Caco-2 (cell line): ENCODE measurements around a stretch of chr17.

GRCh38 chr17:78114834-78115369 lies 13.7 kb downstream of the TMC6 start:
- PRO-cap, result no peak
- RRBS, result no CpG with 5 or more reads among the region's 18 CpGs

- PRO-cap, result no peak
- RRBS, result no CpG with 5 or more reads among the region's 27 CpGs
Observed at GRCh38 chr17:78125112-78125654, 3.4 kb downstream of the TMC6 start.

- PRO-cap, result no peak
- RRBS, result 85% methylated on average over 15 of the region's 36 CpGs
Observed at GRCh38 chr17:78131466-78131875, 900 bp downstream of the TMC8 start.

DNA sequence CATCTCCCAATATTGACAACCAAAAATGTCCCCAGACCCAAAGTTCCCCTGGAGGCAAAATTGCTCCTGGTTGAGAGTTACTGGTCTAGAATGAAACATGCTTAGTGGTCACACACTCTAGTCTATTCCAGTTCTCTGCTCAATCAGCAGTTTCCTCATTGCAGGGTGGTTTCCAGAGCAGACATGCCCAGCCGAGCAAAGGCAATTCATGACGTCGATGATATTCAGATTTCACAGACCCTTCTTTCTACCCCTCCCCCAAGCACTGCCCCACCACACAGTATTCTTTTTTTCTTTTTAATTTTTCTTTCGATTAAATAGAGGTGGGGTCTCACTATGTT lies 9.0 kb downstream of the C17orf99 start:
- PRO-cap, result no peak
- RRBS, result no CpG with 5 or more reads among the region's 4 CpGs

DNA sequence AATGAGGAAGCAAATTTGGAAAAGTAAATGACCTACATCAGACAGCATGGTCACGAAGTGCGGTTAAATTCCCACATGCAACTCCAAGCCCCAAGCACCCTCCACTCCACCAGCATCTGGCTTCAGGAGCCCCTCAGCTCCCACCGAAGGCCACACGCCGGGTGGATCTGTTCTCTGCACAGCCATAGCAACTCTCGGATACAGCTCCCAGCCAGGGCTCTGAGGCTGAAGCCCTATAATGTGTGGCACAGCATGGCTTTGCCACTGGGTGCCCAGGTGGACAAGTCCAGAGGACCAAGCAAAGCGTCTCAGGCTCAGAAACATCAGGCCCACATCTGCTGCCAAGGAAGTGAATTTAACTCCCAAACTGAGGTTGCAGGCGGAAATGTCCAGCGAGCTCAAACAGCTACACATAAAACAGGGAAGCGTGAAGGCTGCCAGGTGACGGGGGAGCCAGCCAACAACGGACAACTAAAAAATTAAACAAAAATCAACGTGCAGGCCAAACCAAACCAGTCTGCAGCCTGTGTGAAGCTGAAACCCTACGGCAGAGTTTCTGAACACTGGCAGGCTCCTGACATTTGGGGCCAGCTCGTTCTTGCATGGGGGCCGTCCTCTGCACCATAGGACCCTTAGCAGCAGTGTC lies 2.6 kb downstream of the TK1 start:
- PRO-cap, result no peak
- RRBS, result no CpG with 5 or more reads among the region's 16 CpGs

DNA sequence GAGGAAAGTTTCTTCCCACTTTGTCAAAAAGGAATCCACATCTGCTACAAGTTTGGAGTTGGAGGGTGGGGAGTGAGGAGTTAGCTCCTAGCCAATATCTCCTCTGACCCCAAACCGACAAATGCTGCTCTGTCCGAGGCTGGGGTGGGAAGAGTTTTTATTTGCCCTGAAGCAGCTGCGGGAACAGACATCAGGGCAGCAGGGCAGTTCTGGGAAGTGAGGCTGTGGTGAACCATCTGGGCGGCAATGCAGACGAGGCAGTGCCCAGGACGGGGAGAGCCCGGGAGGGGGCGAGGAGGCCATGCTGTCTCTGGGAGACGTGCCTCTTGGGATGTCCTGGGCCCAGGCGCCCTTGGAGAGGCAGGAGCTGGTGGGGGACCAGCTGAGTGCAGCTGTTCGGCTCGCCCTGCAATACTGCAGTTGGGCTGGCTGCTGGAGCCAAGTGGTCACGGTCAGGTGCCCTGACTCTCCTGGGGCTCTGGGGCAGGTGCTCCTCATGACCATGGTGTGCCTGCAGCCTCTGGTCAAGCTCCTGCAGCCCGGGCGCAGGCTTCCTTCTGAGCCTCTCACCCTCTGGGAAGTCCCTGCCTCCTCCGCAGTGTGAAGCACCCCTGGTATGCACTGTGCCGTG lies 6.4 kb upstream of the SOCS3 start:
- PRO-cap, result no peak
- RRBS, result no CpG with 5 or more reads among the region's 17 CpGs

GRCh38 chr17:78411134-78411931 lies 32.9 kb downstream of the PGS1 start:
- PRO-cap, result bidirectional peak, plus-strand start at chr17:78411815, minus-strand start at chr17:78411655
- RRBS, result no CpG with 5 or more reads among the region's 21 CpGs

GRCh38 chr17:78415989-78416731 lies 37.7 kb downstream of the PGS1 start:
- PRO-cap, result no peak
- RRBS, result no CpG with 5 or more reads among the region's 12 CpGs

DNA sequence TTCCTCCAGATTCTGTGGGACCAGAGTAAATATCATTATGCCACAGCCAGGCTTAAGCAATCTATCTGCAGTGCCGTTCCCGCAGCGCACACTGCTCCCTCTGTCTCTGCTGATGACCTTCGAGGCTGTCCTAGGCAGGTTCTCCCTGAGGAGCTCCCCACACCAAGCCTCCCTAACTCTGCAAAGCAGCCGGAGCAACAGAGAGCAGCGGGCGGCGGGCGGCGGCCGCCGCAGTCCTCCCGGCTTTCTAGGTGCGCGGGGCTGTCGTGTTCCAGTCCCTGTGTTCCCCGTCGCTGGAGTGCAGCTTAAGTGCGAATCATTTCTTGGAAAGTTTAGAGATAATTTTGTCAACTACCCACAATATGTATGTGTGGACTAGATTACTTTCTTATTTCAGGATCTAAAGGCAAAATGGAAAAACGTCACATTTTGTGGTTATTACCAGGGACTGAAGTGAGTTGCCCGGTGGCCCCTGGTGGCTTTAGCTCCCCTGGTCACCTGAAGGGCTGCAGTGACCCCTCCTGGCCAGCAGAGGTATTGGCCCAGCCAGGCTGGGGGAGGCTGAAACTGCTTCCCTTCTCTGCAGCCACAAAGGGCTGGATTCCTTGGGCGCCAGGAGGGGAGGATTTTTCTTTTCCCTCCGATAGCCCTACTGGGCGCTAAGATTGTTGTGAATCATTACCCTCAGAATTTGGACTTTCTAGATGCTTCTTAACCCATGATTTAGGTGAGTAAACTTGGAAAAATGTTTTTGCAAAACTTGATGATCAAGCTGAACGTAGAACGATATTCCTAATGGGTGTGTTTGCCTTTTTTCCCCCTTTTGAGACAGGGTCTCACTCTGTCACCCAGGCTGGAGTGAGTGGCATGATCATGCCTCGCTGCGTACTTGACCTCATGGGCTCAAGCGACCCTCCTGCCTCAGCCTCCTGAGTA lies 43.5 kb downstream of the PGS1 start:
- PRO-cap, result bidirectional peak, plus-strand start at position 112 of the sequence, minus-strand start outside the sequence; unidirectional peak, minus-strand start at position 455 of the sequence
- RRBS, result 6% methylated on average over 9 of the region's 29 CpGs

- PRO-cap, result no peak
- RRBS, result no CpG with 5 or more reads among the region's 10 CpGs
Observed at GRCh38 chr17:78631515-78632228, 54.5 kb upstream of the DNAH17 start.

DNA sequence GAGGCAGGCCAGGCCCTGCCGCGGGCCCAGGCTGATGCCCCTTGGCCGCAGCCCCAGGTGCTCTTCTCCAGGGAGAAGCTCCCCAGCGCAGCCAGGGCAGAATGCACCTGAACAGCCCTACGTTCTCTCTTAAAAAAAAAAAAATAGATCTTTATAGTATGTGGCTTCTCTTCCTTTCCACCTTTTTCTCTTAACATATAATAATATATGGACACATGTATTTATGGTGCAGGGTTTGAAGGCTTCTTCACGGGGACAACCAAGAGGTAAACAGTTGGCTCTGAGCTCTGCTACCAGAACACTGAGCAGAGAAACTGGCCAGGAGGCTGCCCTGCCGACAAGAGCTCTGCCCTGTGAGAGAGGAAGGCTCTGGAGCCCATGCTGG lies 98.3 kb upstream of the DNAH17 start:
- PRO-cap, result no peak
- RRBS, result no CpG with 5 or more reads among the region's 7 CpGs

DNA sequence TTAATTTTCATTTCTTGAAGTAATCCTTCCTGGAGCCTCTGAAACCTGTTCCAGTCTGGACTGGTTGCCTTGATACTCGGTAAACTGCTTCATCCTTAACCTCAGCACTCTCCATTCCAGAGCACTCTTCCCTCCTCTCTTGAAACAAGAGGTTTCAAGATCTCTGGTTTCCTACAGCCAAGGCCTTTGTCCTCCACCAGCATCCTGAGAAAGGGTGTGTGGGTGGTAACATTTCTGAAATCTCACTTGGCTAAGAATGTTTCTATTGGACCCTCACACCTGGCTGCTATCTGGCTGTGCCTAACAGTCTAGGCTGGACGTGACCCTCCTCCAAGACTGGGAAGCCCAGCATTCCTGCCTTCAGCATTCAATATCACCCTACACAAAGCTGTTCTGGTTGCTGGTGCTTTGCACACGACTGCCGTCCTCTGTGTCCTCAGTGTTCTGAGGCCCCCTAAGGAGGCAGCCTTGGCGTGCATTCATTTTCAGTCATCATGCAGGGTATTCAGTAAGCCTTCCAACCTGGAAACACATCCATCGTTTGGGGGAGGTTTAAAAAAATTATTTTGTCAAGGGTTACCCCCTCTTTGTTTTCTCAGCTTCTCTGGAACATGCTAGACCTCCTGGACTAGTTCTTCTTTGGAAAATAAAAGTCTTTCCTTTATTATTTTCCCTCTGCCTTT lies 99.6 kb downstream of the CYTH1 start:
- PRO-cap, result no peak
- RRBS, result no CpG with 5 or more reads among the region's 6 CpGs

DNA sequence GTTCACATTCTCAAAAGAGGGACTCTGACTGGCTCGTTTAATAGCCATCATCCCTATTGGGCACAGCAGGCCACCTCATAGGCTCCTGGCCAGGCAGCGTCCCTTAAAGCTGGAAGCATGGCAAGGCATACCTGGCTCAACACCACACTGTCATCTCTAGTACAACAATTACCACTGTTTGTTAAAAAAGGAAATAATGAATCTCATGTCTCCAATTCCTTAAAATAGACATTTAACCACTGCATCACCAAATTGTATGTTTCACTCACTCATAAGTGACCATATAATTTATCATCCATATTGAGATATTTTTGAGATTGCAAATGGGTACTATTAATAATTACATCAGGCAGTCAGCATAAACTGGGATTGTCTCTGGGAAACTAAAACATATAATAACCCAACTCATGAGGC lies 41.6 kb downstream of the CYTH1 start:
- PRO-cap, result no peak
- RRBS, result no CpG with 5 or more reads among the region's 2 CpGs

DNA sequence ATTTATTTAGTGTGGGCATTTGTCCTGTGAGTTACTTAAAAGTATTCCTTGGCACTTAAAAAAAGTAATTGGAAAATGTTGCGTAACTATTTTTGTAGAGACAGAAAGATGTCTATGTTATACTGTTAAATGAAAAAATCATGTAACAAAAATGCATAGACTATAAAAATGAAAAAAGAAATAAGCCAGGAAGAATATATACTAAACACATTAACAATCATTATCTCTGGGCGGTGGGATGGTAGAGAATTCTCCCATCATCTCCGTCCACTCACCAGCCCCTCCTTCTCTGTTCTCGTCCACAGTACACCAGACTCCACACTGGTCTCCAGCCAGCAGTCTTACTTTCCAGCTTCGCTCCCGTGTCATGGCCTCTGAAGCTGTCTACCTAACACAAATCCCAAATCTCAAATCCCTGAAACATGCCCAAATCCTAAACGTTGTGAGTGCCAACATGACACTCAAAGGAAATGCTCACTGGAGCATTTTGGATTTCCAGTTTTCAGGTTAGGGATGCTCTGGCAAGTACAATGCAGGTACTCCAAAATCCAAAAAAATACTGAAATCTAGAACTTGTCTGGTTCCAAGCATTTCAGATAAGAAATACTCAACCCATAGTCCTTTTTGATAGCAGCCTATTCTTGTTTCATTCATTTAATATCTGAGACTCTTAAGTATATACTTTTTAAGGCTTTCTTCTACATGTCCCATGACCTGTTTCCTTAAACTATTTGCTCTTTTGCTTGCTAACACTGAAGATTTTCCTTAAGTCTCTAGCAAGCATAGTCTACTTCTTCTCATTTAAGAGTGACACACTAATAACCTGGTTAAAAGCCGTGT lies 38.8 kb downstream of the CYTH1 start:
- PRO-cap, result no peak
- RRBS, result no CpG with 5 or more reads among the region's 8 CpGs

- PRO-cap, result no peak
- RRBS, result no CpG with 5 or more reads among the region's 7 CpGs
Observed at GRCh38 chr17:78746144-78746654, 35.9 kb downstream of the CYTH1 start.

GRCh38 chr17:78758649-78759237 lies 23.3 kb downstream of the CYTH1 start:
- PRO-cap, result no peak
- RRBS, result no CpG with 5 or more reads among the region's 9 CpGs

DNA sequence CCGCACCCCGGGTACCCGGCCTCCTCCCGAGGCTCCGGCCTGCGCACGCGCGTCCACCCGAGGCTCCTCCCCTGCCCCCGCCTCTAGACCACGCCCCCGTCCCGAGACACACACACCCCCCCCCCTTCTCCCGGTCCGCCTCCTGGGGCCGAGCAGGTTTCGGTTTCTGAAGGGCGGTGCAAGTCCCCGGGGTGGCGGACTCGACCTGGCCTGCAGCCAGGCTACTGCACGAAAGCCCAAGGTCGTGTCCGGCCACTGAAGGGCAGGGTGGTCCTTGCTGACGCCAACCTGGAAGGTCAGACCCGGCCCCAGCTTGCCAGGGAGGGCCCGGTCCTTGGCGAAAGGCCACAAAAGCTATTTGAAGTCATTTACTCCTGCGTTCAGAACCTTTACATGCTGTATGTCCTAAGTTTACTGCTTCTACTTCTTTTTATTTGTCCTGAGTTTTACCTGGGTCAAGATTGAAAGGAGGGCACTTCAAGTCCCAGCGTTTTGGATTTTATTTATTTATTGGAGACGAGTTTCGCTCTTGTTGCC lies 428 bp upstream of the CYTH1 start:
- PRO-cap, result bidirectional peak, plus-strand start at position 181 of the sequence, minus-strand start outside the sequence
- RRBS, result 4% methylated on average over 23 of the region's 33 CpGs

DNA sequence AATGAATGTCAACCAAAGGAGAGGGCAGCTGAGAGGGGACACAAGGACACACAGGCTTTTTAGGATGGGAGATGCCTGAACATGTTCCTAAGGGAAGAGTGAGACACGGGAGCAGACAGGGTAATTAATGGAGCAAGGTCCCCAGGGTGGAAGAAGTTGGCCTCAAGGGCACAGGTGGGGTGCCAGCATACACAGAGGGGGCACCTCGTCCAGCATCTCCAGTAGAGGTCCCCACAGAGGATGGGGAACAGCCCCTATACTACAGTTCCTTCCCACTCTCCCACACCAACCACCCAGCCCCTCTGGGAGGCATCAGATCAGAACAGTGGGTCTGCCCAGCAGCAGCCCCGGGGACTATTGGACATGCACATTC lies 10.1 kb upstream of the CYTH1 start:
- PRO-cap, result no peak
- RRBS, result 96% methylated on average over 1 of the region's 3 CpGs

DNA sequence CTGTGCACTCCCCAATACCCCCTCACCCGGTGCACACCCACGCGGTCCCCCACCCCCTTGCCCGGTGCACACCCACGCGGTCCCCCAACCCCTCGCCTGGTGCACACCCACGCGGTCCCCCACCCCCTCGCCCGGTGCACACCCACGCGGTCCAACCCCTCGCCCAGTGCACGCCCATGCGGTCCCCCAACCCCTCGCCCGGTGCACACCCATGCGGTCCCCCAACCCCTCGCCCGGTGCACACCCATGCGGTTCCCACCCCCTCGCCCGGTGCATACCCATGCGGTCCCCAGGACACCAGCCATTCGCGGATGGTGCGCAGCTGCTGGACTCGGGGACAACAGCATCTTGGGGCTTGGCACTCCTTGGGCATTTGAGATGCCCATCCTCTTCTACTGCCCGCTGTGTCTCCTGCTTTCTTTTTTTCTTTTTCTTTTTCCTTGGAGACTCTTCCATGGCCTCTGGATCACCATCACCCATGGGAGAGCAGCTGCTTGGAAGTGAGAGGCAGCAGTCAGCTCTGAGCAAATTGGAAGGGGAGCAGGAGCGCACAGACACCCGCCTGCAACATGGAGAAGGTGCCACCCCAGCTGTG lies 20.1 kb upstream of the CYTH1 start:
- PRO-cap, result no peak
- RRBS, result 97% methylated on average over 4 of the region's 32 CpGs

DNA sequence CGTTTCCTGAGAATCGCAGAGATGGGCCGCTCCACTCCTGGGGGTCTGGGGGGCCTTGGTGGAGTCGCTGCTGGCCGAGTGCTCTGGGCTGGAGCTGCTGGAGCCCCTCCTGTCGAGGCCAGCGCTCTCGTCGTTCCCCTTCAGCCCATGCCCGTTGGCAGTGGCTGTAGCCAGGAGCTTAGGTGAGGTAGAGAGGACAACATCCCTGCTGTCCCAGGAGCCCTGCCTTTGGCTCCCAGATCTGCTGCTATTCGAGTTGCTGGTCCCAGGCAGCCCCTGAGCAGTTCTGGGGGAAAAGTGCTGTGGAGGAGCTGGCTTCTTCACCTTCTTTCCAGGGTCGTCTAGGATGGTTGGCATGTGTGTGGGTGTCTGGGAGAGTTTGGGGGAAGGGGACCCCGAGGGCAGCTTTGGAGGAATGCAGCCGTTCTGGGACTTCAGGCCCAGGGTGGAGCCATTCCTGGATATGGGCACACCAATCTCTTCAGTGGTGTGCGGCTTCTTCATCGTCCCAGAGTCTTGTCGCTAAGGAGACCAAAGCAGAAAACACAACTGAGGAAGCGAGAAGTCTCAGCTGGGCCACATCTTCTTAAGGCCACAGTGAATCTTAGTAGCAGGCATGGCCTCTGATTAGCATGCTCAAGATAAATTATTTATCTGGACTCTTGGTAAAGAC lies 25.2 kb upstream of the CYTH1 start:
- PRO-cap, result no peak
- RRBS, result no CpG with 5 or more reads among the region's 18 CpGs